ENCODE measurements around a stretch of chr13.

GRCh38 chr13:113951023-113951966, 22.6 kb downstream of the C13orf46 start:
- PRO-cap, 3 experiments, result peak in 2 of 3 experiments; most common plus-strand start chr13:113951403 (in 2)
- RRBS, result no CpG with 5 or more reads among the region's 46 CpGs

DNA sequence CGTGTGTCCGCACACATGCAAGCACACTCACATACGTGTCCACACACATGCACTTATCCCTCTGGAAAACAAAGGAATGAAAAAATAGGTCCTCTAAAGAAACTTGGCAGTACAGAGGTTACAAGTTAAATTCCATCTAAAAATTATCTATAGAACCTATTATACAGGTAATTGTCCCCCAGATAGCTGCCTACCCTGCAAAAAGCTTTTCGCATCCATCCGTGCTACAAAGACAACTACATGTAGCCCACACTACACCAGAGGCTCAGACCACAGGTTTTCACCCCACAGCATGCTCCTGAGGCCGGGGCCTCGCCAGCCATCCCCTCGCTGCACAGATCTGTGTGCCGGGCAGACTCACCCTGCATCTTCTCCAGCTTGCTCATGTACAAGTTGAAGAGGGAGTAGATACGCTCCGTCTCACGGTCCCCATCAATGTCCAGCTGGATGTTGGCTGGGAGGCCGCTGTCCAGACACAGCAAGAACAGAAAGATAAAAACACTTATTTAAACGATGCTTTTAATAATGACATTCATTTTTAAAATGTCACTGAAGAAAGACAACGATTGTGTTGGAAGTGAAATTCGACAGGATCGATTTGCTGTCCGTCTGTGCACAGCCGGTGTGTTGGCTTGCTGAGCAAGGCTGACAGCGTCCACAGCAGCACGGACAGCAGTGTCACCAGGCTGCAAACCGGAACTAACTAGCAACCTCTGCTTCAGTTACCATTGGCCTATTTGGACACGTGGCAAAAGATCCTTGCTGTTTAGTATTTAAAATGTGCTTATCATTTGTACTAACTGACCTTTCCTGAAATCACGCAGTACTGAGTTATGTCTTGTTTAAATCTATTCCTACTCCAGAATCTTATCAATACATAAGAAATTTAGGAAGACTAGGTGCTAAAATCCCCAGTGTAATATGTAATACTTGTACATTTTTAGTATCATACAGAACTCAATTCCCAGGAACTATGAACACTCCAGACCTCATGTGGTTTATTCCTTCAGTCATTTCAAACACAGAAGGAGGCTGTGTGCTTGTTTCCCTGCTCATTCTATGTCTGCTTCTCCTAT, 18.6 kb upstream of the C13orf46 start:
- PRO-cap, 3 experiments, result no peak in any of the 3 experiments
- RRBS, result 82% methylated on average over 8 of the region's 24 CpGs

- PRO-cap, 3 experiments, result no peak in any of the 3 experiments
- RRBS, result 53% methylated on average over 2 of the region's 31 CpGs
These were observed 75.3 kb upstream of the C13orf46 start for GRCh38 chr13:114048971-114049700.

DNA sequence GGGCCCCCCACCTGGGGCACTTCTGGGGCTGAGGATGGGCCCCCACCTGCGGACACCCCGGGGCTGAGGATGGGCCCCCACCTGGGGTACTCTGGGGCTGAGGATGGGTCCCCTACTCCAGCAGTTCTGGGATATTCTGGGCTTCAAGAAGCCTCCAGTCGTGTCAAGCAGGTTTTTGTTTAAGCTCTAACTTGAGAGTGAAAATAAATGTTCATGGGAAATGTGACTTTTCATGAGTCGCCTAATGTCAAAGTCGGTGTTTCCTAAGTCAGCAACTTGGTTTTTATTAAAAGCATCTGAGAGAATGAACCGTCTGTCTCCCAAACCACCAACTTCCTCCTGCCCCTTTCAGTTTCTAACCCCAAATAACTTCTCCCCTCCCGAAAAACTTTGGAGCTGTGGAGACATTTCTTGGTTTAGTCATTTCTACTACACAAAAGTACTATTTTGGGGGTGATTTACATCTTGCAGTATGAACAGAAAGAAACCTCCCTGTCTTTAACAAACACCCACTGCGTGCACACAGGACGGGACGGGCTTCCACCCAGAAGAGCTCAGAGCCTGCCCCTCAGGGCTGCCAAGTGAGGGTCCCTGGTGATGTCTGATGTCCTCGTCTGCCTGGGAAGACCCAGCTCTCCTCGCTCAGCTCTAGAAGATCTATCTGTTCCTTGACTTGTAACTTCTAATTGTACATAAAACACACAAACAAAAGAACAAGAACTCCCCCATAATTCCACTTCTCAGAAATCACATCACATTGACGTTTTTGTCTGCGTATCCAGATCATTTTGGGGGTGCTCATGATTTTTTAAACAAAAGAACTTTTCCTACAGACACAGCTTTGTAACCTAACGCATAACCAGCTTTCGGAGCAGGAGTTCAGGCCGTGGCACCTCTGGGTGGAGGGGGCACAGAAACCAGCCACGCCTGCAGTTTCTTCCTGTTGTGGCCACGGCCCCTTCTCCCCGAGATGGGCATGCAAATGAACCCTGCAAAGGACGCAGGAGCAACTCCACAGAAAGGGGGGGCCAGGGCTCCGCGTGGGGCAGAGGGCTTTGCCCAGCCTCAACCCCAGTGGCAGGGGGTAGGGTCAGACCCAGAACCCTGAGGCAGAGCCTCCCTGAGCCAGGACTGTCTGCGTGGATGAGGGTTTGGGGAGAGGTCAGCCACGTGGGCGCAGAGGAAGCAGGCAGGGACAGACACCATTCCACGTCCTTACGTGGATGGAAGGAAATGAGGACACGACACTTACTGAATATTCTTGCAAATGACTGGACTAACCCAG, 64.8 kb downstream of the RASA3 start:
- PRO-cap, 3 experiments, result no peak in any of the 3 experiments
- RRBS, result no CpG with 5 or more reads among the region's 29 CpGs

DNA sequence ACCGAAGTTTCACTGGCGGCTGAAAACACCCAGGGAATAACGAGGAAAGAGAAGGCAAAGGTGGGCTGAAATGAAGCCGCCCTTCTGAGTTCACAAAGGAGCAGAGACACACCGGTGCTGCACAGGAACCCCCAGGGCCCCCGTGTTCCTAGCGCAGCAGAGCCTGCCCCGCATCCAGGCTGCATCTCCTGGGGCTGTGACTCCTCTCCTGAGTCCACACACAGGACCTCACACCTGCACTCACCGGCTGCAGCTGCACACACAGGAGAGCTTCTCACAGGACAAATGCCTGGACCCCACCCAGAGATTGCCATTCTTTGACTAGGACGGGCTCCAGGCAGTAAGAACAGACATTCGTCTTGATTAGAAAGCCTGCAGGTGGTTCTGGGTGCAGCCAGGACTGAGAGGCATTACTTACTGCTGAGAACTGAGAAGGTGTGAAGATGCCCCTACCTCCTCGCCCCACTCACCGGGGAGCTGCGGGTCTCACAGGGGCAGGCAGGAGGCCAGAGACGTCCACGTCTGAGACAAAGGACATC, 50.6 kb downstream of the RASA3 start:
- PRO-cap, 3 experiments, result no peak in any of the 3 experiments
- RRBS, result 100% methylated on average over 2 of the region's 16 CpGs

- PRO-cap, 3 experiments, result no peak in any of the 3 experiments
- RRBS, result no CpG with 5 or more reads among the region's 5 CpGs
These were observed 11.7 kb upstream of the CFAP97D2 start for GRCh38 chr13:114167380-114167755.

GRCh38 chr13:114230144-114230554, 4.5 kb upstream of the CDC16 start:
- PRO-cap, 3 experiments, result no peak in any of the 3 experiments
- RRBS, result no CpG with 5 or more reads among the region's 7 CpGs

DNA sequence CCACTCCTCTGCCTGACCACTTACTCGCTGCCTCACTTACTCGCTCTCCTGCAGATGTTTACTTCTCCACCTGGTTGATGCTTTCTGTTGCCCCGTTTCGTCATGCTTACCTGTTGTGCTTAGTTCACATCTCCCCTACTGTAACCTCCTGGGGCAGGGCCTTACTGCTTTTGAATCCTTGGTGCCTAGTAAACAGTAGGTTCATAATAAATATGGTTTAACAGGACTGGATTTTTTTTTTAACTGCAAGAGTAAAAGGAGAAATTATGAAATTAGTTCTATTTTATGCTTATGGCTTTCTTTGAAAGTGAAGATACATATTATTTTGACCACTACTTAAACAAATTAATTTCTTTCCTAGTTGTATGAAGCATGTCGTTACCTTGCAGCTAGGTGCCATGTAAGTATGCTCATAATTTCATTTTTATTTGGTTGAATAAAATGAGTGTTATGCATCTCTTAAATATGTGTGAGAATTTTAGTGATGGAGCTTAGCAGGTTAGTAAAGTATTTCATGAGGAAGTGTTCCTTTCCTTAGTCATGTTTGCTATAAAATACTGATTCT, 4.0 kb downstream of the CDC16 start:
- PRO-cap, 3 experiments, result no peak in any of the 3 experiments
- RRBS, result no CpG with 5 or more reads among the region's 5 CpGs

DNA sequence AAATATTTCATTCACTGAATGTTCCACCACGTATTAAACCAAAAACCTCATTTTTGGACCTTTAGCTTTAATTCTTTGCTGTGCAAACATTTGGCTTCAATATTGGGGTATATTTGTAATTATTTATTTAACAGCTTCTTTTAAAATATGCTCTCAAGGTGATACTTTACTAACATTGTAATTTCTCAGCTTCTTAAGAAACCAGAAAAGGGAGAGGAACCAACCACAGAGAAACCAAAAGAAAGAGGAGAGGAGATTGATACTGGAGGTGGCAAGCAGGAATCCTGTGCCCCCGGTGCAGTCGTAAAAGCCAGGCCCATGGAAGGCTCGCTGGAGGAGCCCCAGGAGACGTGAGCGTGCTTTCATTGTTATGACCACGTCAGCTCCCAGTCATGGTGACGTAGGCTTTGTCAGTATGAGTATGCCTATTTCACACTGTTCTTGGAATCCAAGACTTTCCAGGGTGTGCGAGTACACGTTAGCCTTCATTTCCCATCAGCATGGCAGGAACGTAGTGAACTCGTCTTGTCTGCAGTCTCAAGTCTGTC, 15.6 kb upstream of the CHAMP1 start:
- PRO-cap, 3 experiments, result no peak in any of the 3 experiments
- RRBS, result no CpG with 5 or more reads among the region's 12 CpGs

DNA sequence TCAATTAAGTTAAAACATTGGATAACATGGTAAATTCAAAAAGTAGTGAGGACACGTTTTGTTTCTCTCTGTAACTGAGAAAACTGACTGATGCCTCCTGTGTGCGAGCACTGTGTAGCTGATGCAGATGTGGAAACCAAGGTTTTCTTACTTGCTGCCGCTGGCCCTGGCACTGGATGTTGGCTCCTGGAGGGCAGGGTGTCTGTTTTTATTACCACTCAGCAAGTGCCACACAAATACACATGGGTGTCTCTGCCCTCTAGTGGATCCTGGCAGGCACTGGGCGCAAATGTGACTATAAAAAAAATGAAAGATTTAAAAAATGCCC, 25.4 kb downstream of the CHAMP1 start:
- PRO-cap, 3 experiments, result no peak in any of the 3 experiments
- RRBS, result no CpG with 5 or more reads among the region's 4 CpGs